ENCODE results near the genes ATP5MC1 and IGF2BP1.

- PRO-cap, 2 experiments, result no peak in any of the 2 experiments
Measured at GRCh38 chr17:48337945-48338607, 91.9 kb downstream of the SKAP1 start.

- PRO-cap, 2 experiments, result no peak in any of the 2 experiments
Measured at GRCh38 chr17:48565447-48566401, 12.4 kb downstream of the HOXB4 start.

DNA sequence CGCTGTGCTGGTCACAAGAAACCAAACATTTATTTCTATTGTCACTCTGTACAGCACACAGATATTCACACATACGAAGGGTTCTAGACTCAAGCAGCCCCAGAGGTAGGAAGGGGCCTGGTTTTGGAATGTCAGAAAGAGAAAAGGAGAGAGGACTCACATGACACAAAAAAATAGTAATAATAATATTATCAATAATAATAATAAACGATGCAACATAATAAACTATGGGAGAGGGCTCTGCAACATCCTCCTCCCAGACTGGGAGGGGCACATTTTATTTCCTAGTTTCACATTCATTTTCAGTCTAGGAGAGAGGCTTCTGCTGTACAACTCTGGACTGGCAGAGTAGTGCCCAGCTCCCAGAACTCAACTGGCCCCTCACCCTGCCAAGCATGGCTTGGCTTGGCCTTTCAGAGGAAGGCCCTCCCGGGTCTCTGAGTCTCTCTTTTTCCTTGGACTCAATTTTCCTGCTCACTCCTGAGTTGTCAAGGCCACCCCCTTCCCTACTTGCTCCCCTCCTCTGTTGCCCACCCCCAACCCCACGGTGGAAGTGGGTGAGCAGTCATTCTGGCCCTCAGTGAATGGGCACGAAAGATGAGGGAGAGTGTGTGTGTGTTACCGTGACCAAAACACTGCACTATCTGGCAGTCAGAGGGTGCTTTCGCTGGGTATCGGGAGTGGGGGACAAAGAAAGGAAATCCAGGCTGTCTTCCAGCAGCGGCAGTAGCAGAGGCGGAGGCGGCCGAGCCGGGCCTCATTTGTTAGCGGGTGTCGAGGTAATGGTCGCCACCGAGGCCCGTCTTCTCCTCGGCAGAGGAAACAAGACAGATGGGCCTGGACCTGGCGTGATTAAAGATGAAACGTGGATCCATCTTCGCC, 2.4 kb downstream of the HOXB4 start:
- PRO-cap, 2 experiments, result peak in 1 of 2 experiments; most common plus-strand start position 726 of the sequence (in 1)

- PRO-cap, 2 experiments, result peak in 1 of 2 experiments; most common plus-strand start chr17:48576853 (in 1)
Measured at GRCh38 chr17:48576384-48577207, 1.6 kb downstream of the HOXB4 start.

GRCh38 chr17:48579170-48579530, 1.0 kb upstream of the HOXB4 start:
- PRO-cap, 2 experiments, result no peak in any of the 2 experiments

GRCh38 chr17:48588407-48589148, 1.5 kb downstream of the HOXB3 start:
- PRO-cap, 2 experiments, result no peak in any of the 2 experiments

DNA sequence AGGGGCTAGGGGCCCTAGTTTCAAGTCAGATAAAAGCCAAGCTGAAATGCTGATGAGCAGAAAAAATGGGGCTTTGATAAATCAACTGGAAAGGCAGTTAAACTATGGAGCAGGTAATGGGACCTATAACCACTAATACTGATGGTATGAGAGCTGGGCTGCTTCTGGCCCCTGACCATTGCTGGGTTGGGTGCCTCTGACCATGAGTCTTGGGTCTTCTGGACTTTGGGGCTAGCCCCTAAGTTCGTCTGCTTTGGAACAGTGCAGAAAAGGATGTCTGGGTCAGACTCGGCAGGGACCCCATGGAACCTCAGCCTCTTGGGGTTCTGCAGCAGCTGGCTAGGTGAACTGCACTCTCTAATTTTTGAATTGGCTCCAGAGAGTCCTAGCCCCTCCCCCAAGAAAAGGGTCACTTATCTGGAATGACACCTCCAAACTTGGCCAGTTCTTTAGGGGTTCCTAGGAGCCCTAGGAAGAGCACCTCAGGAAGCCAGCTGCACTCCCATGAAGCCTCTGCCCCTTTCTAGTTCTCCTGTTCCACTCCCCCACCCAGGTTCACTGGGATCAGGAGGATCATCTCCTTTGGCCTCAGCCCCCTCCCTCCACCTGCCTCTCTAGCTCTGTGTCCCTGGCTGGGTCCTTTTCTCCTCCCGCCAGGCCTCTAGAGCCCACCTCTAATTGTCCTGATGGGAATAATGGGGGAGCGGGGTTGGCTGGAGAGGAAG, 1.4 kb downstream of the HOXB7 start:
- PRO-cap, 2 experiments, result no peak in any of the 2 experiments

GRCh38 chr17:48719600-48720285, 2.6 kb downstream of the PRAC1 start:
- PRO-cap, 2 experiments, result no peak in any of the 2 experiments

DNA sequence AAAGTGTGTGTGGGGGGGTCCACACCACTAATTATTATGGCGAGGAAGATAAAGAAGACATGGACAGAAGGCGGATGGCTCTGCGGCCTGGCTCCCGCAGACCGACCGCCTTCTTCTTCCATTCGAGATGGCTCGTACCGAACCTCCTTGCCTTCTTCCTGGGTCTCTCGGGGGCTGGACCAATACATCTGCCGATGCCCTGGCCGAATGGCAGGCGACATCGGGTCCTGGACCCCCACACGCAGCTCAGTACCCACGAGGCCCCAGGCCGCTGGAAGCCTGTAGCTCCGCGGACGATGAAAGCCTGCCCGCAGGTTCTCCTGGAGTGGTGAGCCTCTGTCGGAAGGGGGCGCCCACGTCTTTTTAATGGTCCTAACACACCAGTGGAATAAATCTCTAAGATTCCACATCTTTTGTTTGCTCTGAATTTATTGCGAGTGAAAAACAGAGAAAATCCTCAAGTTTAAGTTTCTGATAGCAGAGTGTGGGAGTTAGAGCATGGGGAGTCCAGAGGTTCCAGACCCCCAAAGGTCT, 1.4 kb downstream of the PRAC2 start:
- PRO-cap, 2 experiments, result no peak in any of the 2 experiments

DNA sequence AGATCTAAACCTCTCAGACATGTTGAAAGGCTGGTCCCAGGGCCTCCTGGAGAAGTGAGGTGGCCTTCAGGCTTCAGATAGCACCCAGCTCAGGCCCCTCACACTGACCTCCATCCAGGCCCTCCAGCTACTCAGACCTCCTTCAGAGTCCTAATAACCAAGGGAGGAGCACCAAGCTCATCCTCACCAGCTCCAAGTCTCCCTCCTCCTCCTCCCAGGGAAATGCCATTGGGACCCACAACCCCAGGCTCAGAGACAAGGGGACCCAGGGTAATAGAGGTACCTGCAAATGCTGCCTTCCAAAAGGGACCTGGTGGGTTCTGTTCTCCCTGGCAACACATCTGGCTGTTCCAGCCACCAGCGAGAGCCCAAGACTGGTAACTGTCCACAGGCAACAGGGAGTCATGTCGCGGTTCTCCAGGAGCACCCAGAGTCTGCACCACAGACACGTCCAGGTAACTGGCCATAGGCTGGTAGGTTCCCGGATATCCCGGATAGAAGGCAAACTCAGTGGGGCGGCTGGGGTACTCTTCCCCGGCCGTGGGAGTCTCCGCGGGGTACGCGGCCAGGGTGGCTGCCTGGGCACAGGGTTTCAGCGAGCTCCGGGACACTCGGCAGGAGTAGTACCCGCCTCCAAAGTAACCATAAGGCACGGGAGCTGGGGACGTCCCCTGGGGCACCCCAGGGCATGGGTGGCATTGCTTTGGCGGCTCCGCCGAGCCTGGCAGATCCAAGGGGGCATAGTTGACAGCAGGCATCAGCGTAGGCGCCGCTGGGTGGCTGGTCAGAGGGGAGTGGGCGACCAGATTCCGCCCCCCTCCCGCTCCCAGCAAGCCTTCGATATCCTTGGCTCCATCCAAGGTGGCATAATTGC, 603 bp downstream of the HOXB13 start:
- PRO-cap, 2 experiments, result no peak in any of the 2 experiments

GRCh38 chr17:48734032-48734958, 5.7 kb upstream of the HOXB13 start:
- PRO-cap, 2 experiments, result no peak in any of the 2 experiments

DNA sequence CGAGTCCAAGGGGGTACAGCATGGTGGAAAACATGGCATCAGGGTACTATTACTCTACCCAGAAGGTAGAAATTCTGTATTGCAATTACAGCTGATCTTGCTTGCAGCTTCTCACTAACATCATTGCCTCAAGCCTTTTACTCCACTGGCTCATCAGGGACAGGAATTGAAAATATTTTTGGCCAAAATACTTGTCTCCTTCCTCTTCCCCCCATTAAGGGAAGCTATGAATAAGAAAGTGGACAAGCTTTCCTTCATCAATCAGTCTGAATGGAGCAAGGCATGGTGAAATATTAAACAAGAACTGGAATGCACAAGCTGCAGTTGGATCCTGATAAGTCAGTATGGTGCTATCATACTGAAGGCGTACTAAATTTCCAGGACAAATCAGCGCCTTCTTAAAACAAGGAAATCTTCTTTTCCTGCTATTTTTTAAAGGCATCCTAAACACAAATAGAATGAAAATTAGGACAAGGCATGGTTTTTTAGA, 12.9 kb downstream of the TTLL6 start:
- PRO-cap, 2 experiments, result no peak in any of the 2 experiments

DNA sequence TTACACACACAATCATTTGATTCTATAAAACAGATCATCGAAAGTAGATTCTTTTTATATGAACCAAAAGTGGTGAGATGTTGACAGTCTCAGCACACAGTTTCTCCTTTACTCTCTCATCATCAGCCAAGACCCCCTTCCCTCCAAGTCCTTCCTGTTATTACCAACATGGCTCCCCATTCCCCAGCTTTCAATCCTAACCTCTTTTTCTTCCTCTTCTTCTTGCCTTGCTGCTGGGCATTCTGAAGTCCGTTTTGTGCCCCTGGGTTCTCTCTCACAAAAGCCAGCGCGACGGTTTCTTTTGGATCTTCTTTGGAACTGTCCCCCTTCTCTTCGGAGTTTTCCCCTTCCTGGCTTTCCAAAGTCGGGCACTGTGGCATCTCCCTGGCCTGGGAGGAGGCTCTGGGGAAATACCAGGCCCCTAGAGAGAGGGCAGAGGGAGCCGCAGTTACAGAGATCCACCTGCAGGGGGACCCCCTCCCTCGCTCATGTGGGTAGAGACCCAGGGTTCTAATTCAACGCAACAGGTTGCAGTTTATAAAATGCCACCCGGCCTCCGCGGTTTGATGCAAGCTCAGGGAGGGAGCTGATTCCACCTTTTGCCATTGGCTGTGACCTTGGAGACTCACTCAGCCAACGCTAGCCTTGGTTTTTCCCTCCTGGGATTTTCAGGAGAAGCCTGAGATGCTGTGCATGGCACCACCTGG, 12.3 kb downstream of the TTLL6 start:
- PRO-cap, 2 experiments, result no peak in any of the 2 experiments

DNA sequence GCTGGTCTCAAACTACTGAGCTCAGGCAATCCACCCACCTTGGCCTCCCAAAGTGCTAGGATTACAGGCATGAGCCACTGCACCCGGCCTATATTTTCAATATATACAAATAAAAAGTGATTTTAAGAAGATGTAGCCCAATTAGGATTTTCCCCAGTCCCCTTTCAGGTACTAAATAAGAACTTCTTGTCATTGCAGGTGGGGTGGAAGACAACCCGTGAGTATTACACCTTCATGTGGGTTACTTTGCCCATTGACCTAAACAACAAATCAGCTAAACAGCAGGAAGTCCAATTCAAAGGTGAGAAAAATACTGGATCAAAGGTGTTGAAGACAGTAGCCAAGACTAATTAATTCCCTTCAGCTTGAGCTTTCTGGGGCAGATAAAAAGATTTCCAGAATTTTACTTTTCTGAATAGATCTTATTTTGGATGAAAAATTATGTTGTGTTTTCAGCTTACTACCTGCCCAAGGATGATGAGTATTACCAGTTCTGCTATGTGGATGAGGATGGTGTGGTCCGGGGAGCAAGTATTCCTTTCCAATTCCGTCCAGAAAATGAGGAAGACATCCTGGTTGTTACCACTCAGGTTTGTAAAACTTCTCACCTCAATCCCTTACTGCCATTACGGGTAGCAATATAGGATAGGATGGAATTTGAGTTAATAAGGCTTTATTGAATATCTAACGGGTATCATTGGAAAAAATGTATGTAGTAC, 17.2 kb downstream of the CALCOCO2 start:
- PRO-cap, 2 experiments, result no peak in any of the 2 experiments

- PRO-cap, 2 experiments, result no peak in any of the 2 experiments
Measured at GRCh38 chr17:48873208-48873722, 19.3 kb upstream of the ATP5MC1 start.

DNA sequence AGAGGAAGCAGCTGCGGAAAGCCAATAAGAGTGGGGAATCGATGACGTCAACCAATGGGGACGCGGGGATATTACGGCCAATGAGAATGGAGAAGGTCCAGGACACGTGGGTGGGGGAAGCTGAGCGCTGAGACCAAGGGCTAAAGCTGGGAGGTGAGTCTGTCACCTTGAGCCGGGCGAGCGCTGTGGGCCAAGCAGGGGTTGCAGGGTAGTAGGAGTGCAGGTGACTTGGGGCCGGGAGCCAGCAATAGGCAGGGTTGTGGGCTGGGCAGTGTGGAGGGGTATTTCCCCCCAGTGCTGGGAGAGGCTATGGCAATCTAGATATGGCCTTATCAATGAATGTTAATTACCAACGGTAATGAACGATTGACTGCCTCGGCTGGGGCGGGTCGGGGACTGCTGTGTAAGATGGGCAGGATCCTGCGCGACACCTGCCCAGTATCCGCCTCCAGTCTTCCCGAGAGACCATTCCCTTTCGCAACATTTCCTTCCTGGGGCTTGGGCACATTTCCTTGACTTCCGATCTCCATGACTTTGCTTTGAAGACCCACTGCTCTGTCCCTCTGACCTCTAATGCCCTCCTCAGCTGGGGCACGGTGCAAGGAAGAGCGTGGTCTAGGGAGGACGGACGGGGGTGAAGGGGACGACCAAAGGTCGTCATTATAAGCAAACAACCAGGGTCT, at the start of gene ATP5MC1:
ATP5MC1 (plus strand) TSS at position 100 of the 683 bp plus-strand sequence.
- PRO-cap, 2 experiments, result peak in 2 of 2 experiments; most common plus-strand start position 105 of the sequence (in 1)

- PRO-cap, 2 experiments, result no peak in any of the 2 experiments
Measured at GRCh38 chr17:48927219-48928127, 17.2 kb downstream of the SNF8 start.

DNA sequence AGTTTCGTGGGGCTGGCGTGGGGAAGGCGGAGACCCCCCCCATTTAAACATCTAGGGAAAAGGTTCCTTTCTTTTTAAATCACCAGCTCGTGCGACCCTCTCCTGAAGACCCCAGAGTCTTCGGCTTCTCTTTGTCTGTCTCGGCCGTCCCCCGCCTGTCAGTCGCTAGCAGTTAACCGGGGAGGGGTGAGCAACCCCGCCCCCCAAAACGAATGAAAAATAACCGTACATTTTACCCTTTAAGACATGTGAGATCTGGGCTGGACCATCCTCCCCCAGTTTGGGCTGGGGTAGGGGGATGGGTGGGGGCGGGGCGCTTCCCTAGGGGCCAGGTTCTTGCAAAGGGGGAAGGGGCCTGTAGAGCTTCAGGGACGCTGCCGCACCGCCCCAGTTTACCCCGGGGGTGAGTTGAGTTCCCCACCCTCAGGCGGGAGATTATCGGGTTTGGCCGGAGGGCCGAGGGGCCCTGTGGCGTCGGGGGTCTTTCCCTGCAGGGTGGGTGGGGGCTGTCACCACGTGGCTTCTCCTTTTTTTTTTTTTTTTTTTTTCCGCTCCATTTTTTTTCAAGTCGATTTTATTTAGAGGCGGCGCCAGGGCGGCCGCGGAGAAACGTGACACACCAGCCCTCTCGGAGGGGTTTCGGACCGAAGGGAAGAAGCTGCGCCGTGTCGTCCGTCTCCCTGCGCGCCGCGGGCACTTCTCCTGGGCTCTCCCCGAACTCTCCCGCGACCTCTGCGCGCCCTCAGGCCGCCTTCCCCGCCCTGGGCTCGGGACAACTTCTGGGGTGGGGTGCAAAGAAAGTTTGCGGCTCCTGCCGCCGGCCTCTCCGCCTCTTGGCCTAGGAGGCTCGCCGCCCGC, at the start of gene IGF2BP1:
IGF2BP1 (plus strand) TSS at position 550 of the 858 bp plus-strand sequence.
- PRO-cap, 2 experiments, result no peak in any of the 2 experiments

- PRO-cap, 2 experiments, result no peak in any of the 2 experiments
Measured at GRCh38 chr17:49013620-49014277, 16.6 kb downstream of the IGF2BP1 start.

- PRO-cap, 2 experiments, result no peak in any of the 2 experiments
Measured at GRCh38 chr17:49101176-49101734, 31.3 kb upstream of the B4GALNT2 start.

Data from Metastatic Liver Carcinoma in the Lung (tissue), 2 donors.